ENCODE results near the genes KRTAP5-5, KRTAP5-6 and SYT8.

GRCh38 chr11:1629480-1629999 lies at the start of gene KRTAP5-5:
KRTAP5-5 (plus strand) TSS chr11:1629775.
- RAMPAGE, total RNA, result no peak

DNA sequence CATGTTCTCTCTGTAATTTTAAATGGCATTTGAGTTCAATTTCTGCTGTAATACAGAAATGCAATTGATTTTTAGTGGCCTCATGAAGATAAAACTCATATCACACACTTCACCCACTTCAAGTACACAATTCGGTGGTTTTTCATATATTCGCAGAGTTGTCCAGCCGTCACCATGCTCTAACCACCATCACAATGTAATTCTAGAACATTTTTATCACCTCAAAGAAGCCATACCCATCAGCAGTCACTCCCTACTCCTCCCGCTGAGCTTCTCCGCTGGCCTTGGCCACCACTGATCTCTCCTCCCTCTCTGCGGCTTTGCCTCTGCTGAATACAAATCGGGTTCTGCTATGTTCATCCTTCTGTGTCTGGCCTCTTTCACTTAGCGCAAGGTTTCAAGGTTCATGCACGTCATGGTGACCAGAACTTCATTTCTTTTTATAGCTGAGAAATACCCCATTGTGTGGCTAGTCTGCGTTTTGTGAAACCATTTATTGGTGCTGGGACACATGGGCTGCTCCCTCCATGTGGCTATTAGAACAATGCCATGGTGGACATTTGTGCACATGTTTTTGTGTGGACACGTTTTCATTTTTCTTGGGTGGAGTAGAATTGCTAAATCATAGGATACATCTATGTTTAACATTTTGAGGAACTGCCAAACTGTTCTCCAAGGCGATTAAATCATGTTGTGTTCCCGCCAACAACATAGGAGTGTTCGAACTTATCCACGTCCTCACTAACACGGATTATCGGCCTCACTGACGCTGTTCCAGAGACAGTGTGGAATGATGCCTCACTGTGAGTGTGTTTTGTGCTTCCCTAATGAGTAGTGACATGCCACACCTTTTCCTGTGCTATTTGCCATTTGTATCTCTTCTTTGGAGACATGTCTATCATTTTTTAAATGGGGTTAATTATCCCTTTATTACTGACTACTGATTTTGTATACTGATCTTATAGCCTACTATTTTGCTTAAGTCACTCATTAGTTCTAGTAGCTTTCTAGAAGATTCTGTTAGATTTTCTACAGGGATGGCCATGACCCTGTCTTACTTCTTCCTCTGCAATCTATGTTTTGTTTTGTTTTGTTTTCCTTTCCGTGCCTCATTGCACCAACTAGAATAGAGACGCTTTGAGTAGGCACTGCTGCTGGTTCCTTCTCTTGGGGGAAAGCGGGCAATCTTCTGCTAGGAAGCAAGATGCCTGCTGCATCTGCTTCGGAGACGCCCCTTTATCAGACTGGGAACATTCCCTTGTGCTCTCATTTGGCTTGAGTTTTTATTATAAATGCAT lies 24.1 kb upstream of the KRTAP5-6 start:
- RAMPAGE, total RNA, result no peak

GRCh38 chr11:1696913-1697339 lies at the start of gene KRTAP5-6:
KRTAP5-6 (plus strand) TSS chr11:1697195.
- RAMPAGE, total RNA, result no peak

DNA sequence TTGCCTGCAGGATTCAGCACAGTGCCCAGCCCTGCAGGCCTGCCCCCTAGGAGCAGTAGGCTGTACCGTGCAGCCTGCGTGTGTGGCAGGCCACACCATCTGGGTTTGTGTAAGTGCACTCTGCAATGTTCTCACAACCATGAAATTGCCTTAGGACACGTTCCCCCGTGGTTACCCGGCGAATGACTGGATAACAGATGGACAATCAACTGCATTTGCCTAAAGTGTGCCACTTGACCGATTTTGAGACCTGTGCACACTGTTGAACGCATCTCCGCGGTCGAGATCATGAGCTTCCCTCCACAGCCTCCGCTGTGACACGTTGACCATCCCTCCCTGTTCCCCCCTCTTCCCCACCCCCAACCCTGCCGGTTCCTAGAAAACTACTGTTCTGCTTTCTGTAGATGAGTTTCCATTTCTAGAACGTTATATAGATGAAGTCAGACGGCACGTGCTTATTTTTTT lies 22.1 kb upstream of the CTSD start:
- RAMPAGE, total RNA, result no peak

DNA sequence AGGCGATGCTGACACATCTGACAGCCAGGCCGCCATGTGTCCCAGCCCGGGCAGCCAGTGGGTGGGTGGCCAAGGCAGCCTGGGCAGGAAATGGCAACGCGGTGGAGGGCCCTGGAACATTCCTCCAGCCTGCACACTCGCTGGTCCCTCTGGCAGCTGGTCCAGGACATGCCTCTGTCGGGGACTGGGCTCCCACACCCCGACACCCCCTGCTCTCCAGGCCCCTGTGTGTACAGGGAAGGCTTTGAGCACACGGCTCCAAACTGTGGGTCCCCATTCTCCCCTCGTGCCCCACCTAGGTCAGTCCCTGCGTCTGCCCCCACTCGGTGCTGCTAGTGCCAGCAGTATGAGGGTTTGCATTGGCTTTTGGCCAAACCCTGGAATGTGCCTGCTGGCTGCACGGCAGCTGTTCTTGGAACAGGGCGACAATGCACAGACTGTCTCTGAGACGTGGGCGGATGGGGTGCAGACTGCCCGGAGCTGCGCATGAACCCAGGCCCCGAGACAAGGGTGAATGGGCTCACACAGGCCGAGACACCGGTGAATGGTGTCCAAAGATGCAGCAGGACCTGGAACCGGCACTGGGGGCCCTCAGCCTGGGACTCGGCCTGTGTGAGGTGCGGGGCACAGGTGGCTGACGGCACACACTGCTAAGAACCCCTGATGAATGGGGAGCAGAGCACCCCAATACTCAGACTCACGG lies 7.6 kb upstream of the SYT8 start:
- RAMPAGE, total RNA, result no peak

GRCh38 chr11:1833964-1834594 lies 711 bp upstream of the SYT8 start:
- RAMPAGE, total RNA, result no peak

- RAMPAGE, total RNA, result no peak
Measured at GRCh38 chr11:1834595-1835653, at the start of gene SYT8. SYT8 (plus strand) TSS chr11:1834990.

DNA sequence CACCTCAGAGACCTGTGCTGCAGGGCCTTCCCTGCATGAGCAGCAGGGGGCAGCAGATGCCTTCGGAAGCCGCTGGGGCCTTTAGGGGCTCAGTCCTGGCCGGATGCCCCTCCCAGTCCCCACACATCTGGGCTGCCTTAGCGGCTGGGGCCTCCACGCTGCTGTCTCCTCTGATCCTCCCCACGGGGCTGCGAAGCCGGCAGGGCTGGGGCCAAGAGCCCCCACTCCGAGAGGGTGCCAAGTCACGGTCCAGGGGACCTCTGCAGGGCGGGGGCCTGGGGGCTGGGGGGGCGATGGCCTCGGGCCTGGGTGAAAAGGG lies 971 bp upstream of the TNNI2 start:
- RAMPAGE, total RNA, result no peak

DNA sequence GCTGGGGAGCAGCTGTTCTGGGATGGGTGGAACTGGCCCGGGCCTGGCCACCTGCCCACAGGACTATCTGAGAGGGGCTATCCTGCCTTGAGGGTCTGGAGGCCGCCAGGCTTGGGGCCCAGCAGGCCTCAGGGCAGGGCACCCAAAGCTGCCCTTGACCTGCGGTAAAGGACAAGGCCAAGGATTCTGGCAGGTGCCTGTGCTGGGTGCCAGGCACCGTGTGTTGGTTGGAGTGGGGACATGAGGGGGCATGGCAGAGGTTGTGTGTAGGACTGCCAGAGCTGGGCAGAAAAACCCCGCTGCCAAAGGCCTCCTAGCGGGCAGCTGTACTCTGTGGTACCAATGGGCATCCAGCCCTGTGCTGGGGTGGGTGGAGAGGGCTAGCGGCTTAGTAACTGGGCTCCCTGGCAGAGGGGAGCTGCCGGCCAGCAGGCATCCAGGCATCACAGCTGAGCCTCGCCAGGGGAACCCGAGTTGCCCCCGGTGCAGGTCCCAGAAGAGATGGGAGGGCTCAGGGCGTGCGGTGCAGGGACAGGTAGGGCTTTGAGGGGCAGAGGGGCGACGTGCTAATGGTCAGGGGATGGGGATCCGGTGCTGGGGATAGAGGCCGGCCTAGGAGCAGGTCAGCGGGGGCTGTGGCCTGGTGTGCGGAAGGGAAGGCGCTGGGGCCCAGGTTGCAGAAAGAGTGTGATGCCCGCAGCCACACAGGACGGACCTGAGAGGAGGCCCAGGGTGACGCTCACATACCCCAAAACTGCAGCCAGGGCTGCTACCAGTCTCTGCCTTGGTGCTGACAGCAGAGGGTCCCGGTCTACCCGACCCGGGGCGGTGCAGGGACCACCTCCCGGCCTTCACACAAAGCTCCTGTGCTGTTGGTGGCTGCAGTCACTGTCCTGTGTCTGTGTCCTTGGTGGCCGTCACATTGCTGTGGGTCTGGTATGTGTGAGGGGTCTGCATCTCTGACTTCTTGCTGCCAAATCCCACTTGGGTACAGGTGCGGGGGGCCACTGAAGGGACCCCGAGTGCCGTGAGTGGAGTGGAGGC lies 1.0 kb downstream of the LSP1 start:
- RAMPAGE, total RNA, result no peak

DNA sequence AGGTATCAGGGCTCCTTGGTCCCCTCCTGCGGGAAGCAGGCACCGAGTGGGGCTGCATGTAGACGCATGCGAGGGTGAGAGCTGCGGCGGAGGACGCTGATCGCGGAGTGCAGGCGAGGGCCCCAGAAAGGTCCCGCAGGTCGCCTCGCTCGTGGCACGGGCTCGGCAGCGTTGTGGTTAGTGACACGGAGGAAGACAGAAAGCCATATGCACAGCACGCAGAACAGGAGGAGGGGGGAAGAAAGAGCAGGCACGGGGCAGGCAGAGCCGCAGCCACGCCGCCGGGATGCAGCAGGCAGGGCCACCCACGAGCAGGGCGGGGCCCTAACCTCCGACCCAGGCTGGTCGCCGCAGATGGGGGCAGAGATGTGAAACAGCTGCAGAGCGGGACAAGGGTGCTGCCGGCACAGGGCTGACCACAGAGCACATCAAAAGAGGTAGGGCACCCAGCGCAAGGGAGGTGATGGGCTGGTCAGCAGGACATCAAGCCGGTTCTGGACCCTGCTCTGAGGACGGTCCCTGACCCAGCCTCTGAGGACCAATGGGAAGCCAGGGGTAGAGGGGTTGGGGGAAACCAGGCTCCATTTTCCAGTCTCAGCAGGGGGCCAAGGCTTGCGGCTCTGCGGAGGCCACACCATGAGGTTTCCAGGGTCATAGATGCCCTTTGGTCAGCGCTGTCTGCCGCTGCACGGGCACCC lies 18.2 kb downstream of the LSP1 start:
- RAMPAGE, total RNA, result no peak

DNA sequence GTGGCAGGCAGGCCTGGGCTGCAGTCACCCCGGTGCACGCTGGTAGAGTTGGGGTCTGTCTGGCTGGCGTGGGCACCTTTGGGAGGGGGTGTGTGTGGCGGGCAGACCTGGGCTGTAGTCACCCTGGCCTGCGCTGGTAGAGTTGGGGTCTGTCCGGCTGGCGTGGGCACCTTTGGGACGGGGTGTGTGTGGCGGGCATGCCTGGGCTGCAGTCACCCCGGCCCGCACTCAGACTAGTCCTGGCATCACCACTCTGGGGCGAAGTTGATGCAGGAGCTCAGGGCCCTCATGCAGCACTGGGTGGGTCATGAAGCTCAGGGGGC lies 19.1 kb downstream of the PRR33 start:
- RAMPAGE, total RNA, result no peak

- RAMPAGE, total RNA, result no peak
Measured at GRCh38 chr11:1881738-1882143, 10.0 kb downstream of the PRR33 start.

DNA sequence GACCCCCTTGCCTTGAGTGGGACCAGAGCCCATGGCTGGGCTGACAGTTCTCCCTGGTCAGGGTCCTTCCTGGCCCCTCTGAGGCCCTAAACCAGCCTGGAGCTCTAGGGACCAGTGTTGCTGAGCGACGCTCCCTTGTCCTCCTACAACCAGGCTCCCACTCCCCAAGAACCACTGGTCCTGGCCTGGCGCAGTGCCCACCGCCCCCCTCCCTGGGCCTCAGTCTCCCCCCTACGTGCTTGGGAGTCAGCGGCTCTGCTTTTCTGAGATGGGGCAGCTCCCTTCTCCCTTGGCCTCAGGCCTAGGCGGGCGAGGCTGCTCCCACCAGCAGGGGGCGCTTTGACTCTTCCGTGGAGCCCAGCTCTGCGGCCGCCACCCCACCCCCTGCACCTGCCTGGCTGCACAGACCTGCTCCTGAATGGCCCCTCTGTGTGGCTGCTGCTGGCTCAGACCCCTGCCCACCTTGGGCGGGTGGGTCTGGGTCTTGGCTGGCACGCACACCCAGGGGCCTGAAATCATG lies 9.3 kb downstream of the PRR33 start:
- RAMPAGE, total RNA, result no peak

GRCh38 chr11:1908468-1909057 lies 10.9 kb upstream of the TNNT3 start:
- RAMPAGE, total RNA, result no peak

DNA sequence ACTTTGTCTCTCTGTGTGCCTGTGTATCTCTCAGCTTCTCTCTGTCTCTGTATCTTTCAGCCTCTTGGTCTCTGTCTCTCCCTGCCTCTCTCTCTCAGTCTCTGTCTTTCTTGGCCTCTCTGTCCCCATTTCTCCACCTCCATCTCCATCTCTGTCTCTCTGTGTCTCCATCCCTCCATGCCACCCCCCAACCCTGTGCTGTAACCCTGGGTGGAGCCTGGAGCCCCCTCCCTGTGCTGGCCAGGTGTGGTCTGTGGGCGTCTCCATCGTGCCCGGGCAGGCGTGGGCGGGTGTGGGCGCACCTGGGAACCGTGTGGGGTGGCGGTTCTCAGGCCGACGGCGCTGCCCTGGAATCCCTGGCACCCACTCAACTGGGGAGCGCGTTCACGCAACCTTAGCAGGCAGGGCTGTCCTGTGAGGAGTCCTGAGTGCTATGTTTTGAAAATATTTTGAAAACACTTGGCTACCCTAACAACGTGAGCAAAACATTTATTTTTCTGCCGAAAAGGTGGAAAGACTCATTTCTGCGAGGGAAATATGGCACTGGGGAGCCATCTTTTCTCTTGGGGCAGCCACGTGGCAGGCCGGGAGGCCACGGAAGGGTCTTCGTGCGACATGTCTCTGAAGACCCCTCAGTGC lies 4.7 kb downstream of the TNNT3 start:
- RAMPAGE, total RNA, result no peak

GRCh38 chr11:1928486-1929016 lies 9.0 kb downstream of the TNNT3 start:
- RAMPAGE, total RNA, result no peak

DNA sequence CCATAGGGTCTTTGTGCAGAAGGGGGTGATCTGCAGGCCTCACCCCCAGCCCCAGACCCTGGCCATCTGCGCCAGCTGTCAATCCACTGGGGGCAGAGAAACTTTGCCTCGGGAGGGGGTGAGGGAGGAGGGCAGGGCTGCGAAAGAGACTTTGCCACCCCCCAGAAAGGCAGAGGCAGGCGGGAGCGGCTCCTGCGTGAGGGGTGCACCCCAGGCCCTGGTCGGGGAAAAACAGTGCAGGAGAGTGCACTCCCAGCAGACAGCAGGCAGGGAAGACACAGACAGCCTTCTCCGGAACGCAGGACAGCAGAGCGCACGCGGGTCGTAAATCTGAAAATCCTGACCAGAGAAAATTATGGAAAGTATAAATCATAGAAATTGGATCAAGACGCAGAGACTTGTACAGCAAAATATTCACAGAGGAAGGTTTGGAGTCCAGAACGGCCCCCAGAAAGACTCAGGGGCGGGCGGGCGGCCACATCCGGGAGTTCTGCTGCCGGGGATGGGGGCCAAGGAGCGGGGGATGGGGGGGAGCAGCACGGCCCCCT lies 8.1 kb upstream of the MRPL23 start:
- RAMPAGE, total RNA, result no peak

DNA sequence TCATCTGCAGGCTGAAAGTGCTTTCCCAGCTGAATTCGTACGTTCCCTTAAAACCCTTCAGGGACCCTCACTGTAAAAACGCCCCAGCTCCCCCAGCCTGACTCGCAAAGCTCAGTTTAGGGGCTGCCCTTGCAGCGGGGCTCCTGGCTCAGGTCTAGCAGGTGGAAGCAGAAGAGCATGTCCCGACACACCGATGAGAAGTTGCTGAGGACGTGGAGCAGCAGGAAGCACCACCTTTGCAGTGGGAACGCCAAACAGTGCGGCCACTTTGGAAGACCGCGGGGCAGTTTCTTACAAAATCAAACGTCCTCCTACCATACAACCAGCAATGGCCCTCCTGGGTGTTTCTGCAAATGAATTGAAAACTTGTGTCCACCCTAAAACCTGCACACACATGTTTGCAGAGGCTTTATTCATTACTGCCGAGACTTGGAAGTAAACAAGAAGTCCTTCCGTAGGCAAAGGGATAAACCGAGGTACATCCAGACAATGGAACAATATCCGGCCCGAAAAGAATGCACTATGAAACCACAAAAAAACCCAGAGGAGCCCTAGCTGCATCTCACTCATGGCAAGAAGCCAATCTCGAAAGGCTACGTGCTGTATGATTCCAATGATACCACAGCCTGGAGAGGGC lies 3.4 kb upstream of the MRPL23 start:
- RAMPAGE, total RNA, result no peak

DNA sequence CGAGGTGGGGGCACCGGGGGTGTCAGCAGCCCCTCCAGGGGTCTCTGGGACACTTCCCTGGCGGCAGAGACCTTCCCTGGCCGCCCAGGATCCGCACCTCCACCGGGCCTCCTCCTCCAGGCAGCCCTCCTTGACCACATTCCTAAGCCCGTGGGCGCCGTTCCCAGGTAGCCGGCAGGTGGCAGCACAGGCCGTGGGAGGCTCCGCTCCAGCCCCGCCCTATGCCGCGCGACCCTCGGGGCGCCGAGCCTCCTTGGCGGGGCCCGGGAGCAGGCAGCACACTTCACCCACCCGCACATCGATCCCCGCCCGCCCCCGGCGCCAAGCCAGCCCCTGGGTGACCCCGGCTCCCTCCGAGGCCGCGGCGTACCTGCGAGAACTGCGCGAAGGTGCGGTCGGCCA lies 5.1 kb upstream of the INS start:
- RAMPAGE, total RNA, result no peak

GRCh38 chr11:2265259-2265817 lies 5.0 kb downstream of the ASCL2 start:
- RAMPAGE, total RNA, result no peak